Lower leg skin (tissue), 2 donors: ENCODE data around the genes LONRF2, CNOT11 and RFX8.

DNA sequence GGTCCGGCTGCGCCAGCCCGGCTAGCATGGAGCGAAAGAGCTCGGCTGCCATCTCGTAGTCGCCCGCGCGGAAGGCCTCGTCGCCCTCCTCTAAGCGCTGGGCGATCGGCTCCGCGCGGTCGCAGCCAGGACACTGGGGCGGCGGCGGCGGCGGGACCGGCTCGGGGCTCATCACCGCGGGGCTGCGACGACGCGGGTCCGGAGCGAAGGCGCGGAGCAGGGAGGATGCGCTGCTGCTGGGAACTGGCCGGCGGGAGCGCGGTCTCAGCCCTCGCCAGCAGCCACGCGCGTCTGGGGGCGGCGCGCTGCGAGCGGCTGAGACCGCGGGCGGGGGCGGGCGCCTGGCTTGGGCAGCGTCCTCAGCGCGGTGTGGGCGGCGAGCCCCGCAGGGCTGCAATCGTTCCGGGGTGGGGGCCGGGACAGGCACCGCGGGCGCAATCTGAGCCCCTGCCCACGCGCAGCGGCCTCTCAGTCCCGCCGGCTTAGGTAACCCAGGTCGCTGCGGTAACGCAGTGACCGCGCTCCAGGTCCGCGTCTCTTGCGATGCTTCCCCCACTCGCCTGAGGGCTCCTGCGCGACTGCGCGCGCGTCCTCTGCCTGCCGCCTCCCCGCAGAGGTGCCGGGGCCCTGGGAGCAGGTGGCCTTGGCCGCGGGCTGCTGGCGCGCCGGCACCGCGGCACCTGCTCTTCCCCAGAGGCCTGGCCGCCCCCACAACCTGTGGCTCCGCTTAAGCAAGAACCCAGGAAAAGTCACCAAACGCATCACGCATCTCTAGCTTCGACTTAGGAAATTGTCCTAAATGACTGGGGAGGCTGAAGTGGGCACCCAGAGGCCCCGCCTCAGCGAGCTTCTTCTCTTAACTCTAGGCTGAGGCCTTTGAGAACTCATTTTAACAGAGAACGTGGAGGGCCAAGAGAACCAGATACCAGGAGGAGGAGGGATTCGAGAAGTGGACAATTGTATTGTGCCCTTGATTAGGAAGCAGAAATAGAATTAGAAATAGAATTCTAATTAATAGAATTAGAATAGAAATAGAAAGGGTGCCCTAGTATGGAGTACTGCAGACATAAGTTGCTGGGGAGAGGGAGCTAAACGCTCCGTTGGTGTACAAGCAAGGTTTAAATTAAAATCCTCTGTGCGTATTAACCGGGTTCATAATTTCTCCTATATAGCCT is at the start of gene LONRF2:
Gene LONRF2 (minus strand): TSS at position 580 of the 1,175 bp plus-strand sequence.
- PRO-cap, result unidirectional peak, minus-strand start at position 293 of the sequence
- RAMPAGE, long total RNA, 2 experiments, result no peak in any of the 2 experiments

DNA sequence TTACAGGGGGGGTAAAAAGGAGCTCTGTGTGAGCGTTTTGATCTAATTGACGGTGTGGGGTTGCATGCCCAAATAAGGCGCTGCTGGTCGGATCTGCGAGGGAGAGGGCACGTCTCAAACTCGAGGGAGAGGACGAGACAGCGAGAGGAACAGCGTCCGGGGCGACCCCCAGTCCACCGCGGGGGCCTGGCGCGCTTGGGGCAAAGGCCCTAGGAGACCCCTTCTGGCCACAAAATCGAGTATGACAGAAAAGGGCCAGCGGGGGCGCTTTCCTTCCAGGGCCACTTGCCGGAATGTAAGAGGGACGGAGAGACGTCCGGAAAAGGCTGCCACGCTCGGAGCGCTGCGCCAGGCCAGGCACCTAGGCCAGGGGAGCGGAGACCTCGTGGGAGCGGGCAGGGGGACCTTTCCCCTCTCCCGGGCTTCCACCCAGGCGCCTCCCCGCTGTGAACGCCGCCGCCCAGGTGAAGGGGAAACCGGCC is 1.5 kb upstream of the NPAS2 start:
- PRO-cap, result unidirectional peak, plus-strand start at position 123 of the sequence; unidirectional peak, plus-strand start at position 284 of the sequence
- RAMPAGE, long total RNA, 2 experiments, result no peak in any of the 2 experiments

DNA sequence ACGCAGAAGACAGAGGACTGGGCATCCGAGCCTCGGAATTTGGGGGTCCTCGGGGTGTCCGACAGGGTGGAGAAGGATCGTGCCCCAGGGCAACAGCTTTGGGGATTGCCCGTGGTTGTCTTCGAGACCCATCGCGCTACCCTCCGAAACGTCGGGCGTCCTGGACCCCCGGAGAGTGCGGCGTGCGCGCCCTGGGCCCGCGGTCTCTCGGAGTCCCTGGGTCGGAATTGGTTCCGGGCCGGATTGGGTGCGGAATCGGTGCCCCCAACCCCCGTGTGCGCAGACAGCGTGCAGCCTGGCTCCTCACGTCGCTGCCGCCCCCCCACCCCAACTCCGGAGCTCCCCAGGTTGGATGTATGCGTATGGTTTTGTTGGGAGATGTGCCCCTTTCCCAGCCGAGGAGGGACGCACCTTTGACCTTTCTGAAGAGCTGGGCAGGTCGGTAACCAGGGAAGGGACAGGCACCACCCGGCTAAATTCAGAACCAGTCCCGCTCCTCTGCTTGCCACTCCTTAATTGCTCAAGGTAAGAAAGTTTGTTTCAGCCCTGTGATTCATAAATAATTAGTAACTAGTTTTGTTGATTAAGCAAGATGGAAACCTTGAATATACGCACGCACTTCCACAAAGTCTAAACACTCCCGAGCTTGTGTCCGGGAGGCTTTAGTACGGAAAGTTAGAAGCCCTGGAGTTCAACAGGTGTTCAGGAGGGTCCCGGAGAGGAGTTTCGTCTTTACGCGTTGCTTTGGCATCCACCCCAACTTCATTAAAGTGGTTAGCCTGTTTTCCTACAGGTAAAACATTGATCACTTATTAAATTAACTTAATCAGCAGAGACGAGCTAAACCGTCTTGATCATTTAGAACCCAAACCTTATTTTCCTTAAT is 979 bp downstream of the NPAS2 start:
- PRO-cap, result bidirectional peak, plus-strand start at position 652 of the sequence, minus-strand start at position 514 of the sequence
- RAMPAGE, long total RNA, 2 experiments, result start-site peak on the minus strand in 2 of 2 experiments, centred at positions 371 to 418 of the sequence, 9 to 16 reads per replicate

GRCh38 chr2:100837230-100838011 is 17.5 kb downstream of the NPAS2 start:
- PRO-cap, result no peak
- RAMPAGE, long total RNA, 2 experiments, result no peak in any of the 2 experiments

GRCh38 chr2:100840136-100840779 is 20.3 kb downstream of the NPAS2 start:
- PRO-cap, result no peak
- RAMPAGE, long total RNA, 2 experiments, result no peak in any of the 2 experiments

DNA sequence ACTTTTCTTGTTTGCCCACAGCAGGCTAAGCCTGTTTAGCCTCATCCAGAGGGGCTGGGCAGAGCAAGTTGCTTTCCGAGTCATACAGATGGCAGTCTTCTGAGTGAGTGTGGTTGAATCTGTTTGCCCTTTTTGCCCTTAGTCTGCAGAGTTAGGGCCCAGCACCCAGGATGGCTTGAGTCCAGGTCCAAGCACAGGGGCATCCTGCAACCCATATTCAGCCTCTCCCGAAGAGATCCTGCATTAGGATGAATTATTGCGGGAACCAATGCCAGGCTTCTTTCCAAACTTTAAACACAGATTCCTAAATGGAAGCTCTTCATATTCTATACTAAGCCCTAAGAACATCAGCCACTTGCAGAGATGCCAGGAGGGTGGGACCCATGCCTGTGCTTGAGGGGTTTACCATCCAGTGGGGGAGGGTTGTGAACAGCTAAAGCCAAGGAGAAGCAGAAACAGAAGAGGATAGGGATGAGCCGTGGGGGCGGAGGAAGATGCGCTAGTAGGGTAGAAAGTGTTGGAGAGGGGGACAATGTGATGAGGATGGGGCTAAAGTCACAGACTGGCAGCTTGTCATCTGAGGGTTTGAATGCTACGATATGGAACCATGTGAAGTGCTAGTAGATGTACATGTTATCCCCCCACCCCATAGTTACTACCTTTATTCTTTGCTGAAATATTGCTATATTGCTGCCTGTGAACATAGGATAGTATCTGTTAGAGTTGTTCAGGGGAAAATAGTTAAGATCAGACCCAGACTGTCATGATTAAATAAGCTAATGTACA is 68.2 kb downstream of the NPAS2 start:
- PRO-cap, result no peak
- RAMPAGE, long total RNA, 2 experiments, result no peak in any of the 2 experiments

DNA sequence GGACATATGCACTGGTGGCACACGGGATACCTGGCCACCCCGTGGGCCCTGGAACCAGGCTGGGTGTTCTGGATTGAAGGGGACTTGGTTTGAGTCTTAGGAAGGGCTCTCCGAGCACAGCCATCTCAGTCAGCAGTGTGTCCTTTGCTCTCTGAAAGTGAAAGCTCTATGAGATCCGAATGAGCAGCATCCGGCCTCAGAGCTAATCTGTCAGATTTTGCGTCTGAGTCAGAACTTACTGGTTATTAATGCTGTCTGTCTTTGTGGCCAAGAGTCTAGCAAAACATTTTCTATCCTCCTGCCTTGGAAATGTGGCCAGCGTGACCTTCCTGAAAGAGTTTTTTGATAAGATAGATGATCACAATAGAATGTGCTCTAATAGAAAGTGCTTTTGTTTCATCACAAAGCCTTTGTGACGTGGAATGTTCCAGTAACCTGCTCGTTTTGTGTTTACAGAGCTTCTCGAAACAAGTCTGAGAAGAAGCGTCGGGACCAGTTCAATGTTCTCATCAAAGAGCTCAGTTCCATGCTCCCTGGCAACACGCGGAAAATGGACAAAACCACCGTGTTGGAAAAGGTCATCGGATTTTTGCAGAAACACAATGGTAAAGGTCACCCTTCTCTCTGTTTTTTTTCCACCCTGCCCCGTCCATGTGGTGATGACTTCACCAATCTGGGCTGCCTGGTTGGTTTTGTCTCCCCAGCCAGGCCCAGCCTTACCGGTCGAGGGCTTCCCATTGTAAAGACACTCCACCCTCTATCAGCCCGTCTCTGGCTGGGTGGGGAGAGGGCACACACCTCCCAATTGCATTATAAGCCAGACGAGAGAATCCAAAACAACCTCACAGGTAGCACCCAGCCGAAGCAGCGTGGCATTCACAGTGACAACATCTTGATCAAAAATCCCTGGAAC is 77.1 kb upstream of the RPL31 start:
- PRO-cap, result no peak
- RAMPAGE, long total RNA, 2 experiments, result no peak in any of the 2 experiments

DNA sequence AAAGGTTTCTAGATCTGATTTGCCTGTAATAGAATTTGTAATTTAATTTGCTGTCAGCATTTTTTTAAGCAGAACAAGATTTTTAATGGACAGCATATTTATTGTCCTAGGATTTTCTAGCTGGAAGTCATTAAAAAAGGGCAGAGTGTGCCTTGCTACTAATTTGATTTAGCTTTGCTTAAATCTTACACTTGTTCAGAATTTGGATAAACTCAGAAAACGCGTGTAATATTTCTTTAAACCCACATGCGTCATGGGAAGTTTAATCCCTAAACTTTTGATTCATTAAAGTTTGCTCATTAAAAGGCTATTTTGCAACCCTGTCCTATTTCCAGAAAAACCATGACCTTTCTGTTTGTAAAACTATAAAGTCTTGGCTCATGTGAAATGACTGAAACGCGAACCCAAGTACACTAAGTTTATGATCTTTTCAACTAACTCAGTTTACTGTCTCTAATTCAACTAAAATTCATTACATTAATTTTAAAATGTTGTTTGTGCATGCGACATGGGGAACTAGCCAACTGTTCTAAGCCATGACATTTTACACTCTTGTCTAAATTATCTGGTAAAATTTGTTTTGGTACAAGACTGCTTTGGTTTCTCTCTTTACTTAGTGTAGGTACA is 3.9 kb upstream of the RPL31 start:
- PRO-cap, result no peak
- RAMPAGE, long total RNA, 2 experiments, result no peak in any of the 2 experiments

DNA sequence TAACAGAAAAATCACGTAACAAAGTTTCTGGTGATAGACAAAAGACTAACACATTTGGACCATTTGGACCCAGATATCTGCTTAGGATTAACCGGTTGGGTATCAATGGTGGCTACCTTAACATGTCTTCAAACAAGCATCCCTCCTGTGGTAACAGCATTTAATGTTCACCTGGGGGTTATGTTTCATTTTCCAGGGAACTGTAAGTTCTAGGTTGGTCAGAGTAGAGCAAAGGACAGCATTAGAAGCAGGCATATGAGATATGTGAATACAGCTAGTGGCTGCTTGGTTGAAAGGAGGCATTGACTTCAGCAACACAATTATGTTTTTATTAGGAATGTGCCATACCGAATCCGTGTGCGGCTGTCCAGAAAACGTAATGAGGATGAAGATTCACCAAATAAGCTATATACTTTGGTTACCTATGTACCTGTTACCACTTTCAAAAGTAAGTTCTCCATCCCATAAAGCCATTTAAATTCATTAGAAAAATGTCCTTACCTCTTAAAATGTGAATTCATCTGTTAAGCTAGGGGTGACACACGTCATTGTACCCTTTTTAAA is 3.6 kb downstream of the RPL31 start:
- PRO-cap, result no peak
- RAMPAGE, long total RNA, 2 experiments, result no peak in any of the 2 experiments

DNA sequence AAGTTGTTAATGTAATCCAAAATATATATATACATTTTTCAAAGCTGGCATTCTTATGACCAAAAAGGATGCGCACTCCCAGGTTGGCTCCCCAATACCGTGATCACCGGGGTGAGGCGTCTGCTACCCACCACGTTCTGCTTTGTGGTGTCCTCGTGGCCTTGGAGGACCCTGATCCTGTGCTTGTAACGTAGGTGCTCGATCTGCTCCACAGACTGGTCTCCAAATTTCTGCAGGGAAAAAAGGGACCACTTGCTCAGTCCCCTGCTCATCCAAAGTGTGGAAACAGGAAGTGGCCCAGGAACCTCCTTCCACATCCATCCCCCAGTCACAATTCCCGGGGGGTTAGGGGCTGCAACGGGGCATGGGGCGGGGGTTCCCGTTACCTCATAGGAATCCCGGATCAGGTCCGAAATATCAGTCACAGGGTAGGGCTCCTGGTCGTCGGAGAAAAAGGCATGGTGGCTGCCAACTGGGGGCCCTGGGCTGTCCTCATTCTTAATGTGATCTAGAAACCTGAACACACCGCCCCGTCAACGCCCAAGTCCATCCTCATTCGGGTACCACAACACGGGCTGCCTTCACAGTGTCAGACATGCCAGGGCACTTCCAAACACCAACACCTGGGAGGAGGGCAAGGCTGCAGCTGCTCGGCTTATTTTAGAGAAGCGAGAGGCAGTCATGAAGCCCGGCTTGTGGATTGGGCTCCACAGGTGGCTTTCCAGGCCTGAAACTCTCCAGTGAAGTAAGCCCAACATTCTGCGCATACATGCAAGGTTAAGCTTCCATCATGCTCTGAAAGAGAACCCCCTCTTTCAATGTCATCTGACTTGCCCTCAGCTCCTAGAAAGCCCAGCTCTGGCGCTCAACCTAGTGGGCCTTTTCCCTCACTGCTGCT is 26.1 kb downstream of the RPL31 start:
- PRO-cap, result no peak
- RAMPAGE, long total RNA, 2 experiments, result no peak in any of the 2 experiments

- PRO-cap, result bidirectional peak, plus-strand start at chr2:101252893, minus-strand start at chr2:101252649
- RAMPAGE, long total RNA, 2 experiments, result start-site peak on the plus strand in 1 of 2 experiments, at chr2:101252886-101252917 at its widest, 21 reads per replicate
Observed at GRCh38 chr2:101252518-101253074, at the start of gene CNOT11. Gene CNOT11, plus strand, starts transcription at chr2:101252886.

GRCh38 chr2:101268463-101268743 is 15.7 kb downstream of the CNOT11 start:
- PRO-cap, result no peak
- RAMPAGE, long total RNA, 2 experiments, result no peak in any of the 2 experiments

- PRO-cap, result no peak
- RAMPAGE, long total RNA, 2 experiments, result no peak in any of the 2 experiments
Observed at GRCh38 chr2:101305547-101306144, 2.9 kb downstream of the RNF149 start.

DNA sequence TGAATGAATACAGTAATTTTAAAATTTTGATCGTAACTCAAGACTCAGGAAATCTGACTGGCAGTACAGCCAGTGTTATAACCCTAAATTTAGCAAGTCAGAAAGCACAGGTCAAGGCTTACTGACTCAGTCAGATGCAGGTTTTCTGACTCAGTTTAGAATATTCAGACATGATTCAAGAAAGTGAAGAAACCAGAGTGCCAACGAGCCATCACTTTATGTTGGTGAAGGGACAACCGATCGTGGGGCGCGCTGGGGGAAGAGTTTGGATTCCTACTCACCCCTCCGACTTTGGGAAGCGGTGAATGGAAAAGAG is 1.1 kb downstream of the RNF149 start:
- PRO-cap, result no peak
- RAMPAGE, long total RNA, 2 experiments, result no peak in any of the 2 experiments

DNA sequence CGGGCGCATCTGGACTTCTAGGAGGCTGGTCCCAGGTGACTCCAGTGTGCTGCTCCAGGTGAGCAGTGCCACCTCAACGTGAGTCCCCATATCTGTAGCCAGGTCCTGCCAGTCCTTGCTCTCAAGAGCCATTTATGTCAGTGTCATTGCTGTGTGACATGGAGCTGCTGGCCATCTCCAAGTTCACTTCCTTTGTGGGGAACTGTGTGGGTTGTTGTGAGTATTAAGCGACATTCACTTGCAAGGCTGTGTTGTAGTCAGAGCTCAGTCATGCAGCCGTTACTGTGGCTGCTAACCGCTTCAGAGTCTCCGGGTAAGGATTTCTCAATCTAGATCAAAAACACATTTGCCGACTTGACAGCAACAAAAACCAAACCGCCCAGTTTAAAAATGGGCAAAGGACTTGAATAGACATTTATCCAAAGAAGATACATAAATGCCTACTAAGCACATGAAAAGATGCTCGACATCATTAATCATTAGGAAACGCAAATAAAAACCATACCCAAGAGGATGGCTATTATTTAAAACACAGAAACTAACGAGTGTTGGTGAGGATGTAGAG is at the start of gene RFX8:
Gene RFX8 (minus strand): TSS at position 196 of the 565 bp plus-strand sequence.
- PRO-cap, result unidirectional peak, minus-strand start at position 194 of the sequence; unidirectional peak, minus-strand start at position 281 of the sequence
- RAMPAGE, long total RNA, 2 experiments, result no peak in any of the 2 experiments

- PRO-cap, result no peak
- RAMPAGE, long total RNA, 2 experiments, result no peak in any of the 2 experiments
Observed at GRCh38 chr2:101825056-101825572, 127.6 kb downstream of the MAP4K4 start.

DNA sequence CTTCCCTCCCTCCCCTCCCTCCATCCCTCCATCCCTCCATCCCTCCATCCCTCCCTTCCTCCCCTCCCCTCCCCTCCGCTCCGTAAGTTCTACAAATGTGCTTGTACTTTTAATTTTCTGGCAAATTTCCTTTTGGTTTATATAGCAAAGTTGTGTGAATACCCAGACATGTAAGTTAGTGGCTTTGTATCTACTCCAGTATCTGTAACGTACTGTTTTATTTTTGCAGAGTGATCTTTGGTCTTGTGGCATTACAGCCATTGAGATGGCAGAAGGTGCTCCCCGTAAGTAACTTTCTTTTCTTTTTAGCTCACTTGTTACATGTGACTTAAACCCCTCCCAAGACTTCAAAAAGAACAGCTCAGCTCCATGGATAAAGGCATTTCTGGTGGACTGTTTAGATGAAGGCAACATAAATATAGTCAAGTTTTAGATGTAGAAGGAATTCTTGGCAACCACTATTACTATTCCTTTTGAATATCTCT is 136.7 kb downstream of the MAP4K4 start:
- PRO-cap, result no peak
- RAMPAGE, long total RNA, 2 experiments, result no peak in any of the 2 experiments

- PRO-cap, result no peak
- RAMPAGE, long total RNA, 2 experiments, result no peak in any of the 2 experiments
Observed at GRCh38 chr2:101869560-101869931, 122.2 kb upstream of the IL1R2 start.

DNA sequence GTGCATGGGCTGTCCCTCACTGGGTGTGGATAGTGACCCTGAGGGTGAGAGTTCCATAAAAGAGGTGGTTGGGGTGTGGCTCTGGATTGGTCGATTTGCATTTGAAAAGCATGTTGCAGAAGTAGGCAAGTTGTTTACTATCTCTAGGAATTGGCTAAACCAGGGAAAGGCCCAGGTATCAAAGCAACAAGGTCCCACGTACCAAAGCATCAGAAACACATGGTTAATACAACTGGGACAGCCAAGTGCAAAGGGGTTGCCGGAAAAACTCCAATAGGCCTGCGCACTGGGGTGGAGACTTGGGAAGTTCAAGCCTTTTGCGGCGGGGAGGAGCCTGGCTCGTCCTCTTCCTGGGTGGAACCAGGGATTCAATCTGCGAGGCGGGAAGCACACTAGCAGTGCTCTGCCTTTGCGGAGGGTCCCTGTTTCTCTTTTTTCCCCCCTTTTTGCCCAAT is 43.2 kb downstream of the IL1R2 start:
- PRO-cap, result no peak
- RAMPAGE, long total RNA, 2 experiments, result no peak in any of the 2 experiments

DNA sequence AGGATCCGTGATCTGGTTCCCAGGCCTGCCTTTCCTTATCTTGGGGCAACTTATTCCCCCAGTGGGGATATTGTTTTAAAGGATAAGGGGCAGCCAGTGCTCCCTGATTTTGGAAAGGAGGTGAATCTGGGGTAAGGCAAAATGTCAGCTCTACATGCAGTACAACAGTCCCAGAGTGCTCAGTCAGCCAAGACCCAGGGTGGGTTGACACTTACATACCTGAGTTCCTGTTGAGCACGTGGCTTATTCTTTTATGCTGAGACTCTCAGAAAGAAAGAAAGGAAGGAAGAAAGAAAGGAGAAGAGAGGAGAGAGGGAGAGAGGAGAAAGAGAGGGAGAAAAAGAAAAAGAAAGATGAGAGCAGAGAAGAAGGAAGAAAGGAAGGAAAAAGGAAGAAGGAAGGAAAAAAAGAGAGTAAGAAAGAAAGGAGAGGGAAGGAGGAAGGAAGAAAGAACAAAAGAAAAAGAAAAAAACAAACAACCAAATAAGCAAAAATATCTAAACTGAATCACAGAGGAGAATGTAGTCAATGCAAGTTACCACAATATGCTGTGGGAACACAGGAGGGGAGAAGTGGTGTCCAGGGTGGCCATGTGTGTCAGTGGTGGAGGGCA is 50.3 kb downstream of the IL1R2 start:
- PRO-cap, result no peak
- RAMPAGE, long total RNA, 2 experiments, result no peak in any of the 2 experiments